Pericardium (tissue), 1 donor: Measurements from ENCODE around the gene NVL.

- RRBS, result no CpG with 5 or more reads among the region's 4 CpGs
Observed at GRCh38 chr1:223804067-223804606, 41.6 kb downstream of the TP53BP2 start.

GRCh38 chr1:223825676-223826255, 20.0 kb downstream of the TP53BP2 start:
- RRBS, result no CpG with 5 or more reads among the region's 4 CpGs

DNA sequence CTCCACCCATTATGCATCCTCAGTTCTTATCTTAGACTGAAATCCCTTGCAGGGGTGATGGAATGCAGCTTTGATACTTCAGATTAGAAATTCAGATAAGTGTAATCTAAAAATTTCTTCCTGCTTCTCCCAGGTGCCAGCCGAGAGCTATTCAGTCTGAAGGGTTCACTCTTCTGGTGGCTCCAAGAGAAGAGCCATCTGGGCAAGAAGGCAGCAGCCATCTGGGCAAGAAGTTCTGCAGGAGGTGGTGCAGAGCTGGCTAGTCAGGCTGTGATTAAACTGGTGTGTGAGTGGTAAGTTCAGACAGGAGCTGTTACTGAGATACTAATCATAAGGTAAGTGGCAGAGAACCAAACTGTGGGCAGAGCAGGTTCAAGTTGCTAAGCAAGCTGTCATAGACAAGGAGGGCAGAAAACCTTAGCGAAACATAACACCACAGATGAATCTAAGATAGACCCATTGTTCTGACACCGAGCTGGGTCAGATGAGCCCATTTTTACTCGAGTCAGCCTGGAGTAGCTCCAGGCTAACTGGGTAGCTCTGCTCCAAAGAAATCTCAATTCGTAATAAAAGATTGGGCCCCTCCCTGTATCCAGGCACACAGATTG, 14.4 kb upstream of the TP53BP2 start:
- RRBS, result no CpG with 5 or more reads among the region's 5 CpGs

DNA sequence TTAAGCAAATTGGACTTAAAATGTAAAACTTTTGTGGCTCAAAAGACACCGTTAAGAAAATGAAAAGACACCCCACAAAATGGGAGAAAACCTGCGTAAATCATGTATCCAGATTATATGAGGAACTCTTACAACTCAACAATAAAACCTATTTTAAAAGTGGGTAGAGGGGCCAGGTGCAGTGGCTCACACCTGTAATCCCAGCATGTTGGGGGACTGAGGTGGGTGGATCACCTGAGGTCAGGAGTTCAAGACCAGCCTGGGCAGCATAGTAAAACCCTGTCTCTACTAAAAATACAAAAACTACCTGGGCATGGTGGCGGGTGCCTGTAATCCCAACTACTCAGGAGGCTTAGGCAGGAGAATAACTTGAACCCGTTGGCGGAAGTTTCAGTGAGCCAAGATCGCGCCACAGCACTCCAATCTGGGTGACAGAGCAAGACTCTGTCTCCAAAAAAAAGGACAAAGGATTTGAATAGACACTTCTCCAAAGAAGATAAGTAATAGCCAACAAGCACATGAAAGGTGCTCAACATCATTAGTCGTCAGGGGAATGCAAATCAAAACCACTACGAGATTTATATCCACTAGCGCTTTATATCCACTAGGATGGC, 18.0 kb downstream of the FBXO28 start:
- RRBS, result no CpG with 5 or more reads among the region's 10 CpGs

GRCh38 chr1:224142590-224142827, 28.6 kb downstream of the FBXO28 start:
- RRBS, result no CpG with 5 or more reads among the region's 3 CpGs

DNA sequence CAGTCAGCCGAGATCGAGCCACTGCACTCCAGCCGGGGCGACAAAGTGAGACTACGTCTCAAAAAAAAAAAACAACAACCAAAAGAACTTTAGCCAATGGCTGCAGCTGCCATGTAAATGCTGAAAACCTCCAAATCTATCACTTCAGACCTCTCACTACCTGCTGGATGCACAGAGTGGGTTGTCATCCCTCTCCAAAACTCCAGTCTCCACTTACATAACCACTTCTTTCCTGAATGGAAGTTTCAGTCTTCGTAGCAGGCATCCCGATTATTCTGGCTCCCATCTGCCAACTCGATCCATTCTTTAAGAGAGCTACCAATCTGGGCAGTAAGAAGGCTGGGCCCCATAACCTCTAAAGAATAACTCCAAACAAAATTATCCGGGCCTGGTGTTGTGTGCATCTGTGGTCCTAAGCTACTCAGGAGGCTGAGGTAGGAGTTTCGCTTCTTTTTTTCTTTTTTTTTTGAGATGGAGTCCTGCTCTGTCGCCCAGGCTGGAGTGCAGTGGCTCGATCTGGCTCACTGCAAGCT, 12.1 kb downstream of the DEGS1 start:
- RRBS, result no CpG with 5 or more reads among the region's 12 CpGs

GRCh38 chr1:224199514-224199914, 16.5 kb downstream of the DEGS1 start:
- RRBS, result no CpG with 5 or more reads among the region's 3 CpGs

DNA sequence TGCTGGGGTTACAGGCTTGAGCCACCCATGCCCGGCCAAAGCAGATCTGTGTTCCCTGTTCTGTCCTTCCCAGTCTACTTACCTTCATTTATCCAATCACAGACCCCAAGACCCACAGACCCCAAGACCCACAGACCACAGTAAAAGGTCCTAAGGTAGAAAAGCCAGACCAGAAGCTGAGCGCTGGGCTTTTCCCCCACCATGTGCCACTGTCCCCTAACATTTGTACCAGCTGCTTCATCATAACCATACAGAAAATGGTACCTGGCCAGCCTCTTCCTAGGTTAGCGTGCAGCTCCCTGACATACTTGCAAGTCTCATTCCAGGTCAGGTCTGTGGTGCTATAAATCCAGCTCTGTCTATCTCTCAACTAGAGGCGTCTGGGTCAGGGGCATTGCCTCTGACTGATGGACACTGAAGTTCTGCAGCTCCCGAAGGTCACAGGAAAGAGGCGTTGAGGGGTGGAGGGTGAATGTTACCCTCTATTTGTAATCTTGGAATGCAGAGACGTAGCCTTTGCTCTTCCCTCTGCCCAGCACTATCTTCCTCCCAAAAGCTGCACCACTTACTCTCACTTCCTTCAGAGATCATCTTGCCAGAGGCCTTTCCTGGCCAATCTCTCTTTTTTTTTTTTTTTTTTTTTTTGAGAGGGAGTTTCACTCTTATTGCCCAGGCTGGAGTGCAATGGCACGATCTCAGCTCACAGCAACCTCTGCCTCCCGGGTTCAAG, 27.1 kb downstream of the DEGS1 start:
- RRBS, result no CpG with 5 or more reads among the region's 9 CpGs

- RRBS, result no CpG with 5 or more reads among the region's 2 CpGs
Observed at GRCh38 chr1:224245119-224245720, 62.2 kb downstream of the DEGS1 start.

GRCh38 chr1:224329487-224330271, at the start of gene NVL:
NVL (minus strand) TSS chr1:224330172.
- RRBS, result 5% methylated on average over 3 of the region's 37 CpGs

DNA sequence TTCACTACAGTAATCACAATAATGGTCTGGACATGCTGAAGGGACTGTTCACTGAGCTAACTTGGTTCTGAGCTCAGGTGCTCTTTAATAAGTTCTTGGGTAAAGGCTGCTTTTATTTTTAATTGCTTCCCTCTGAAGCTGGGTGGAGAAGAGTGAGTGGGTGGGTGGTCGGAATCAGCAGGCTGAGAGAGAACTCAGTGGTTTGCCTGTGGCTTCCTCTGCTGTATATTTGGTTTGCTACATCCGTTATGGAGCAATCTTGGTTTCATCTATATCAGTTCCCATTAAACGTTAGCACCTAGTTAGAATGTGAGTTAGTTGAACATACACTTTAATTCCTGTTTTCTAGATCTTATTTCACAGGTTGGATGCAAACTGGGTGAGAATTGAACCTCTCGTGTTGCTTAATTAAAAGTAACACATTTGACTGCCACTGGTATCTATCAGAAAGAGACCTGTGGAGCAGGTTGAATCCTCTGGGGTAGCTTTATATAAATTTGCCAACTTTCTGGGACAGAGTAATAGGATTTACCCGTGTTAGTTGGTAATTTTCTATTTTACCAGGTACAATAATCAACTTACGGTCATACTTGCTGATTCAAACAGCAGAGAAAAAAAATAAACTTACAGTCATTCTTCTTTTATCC, 23.4 kb downstream of the CNIH4 start:
- RRBS, result no CpG with 5 or more reads among the region's 6 CpGs

DNA sequence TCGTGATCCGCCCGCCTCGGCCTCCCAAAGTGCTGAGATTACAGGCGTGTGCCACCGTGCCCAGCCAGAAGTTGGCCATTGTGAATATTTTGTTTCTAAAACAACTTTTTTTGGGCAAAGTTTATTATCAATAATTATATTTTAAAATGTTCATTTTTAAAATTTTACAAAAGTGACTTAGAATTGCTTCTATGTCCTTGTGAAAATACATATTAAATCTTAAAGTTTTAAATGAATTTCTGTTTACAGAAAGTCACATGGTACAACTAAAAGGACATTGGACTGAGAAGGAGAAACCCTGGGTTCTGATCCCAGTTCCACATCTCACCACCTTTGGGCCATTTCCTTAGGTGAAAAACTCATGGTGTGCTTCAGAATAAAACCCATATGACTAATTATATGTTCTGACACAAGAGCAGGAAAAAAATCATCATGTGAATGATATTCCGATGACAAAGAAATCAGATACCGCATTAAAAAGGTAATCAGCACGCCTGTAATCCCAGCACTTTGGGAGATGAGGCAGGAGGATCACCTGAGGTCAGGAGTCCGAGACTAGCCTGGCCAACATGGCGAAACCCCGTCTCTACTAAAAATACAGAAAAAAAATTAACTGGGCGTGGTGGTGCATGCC, 13.6 kb downstream of the WDR26 start:
- RRBS, result no CpG with 5 or more reads among the region's 13 CpGs

DNA sequence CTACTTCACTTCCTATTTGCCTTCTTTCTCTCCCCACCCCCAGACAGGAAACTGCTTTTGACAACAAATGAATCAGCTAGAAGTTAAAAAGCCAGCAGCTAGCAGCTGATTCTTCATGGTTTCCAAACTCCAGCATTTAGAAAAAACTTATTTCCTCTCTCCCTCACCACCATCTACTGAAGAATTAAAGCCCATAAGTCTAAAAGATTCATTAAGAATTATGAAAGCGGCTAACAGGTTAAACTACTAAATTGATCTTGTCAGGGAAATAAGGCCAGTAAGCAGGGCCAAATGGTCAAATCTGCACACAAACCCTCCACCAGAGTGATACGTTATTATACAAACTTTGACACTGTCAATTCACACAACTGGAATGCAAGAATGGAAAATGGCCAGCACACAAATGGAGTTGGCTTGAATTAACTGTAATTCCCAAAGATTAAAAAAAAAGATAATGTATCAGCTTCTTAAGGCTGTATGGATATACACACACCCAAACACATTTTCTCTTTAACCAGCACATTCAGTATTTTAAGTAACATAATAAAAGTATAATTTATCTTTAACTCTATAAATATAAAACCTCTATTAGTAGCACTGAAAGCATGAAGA, 3.9 kb downstream of the WDR26 start:
- RRBS, result no CpG with 5 or more reads among the region's 2 CpGs

DNA sequence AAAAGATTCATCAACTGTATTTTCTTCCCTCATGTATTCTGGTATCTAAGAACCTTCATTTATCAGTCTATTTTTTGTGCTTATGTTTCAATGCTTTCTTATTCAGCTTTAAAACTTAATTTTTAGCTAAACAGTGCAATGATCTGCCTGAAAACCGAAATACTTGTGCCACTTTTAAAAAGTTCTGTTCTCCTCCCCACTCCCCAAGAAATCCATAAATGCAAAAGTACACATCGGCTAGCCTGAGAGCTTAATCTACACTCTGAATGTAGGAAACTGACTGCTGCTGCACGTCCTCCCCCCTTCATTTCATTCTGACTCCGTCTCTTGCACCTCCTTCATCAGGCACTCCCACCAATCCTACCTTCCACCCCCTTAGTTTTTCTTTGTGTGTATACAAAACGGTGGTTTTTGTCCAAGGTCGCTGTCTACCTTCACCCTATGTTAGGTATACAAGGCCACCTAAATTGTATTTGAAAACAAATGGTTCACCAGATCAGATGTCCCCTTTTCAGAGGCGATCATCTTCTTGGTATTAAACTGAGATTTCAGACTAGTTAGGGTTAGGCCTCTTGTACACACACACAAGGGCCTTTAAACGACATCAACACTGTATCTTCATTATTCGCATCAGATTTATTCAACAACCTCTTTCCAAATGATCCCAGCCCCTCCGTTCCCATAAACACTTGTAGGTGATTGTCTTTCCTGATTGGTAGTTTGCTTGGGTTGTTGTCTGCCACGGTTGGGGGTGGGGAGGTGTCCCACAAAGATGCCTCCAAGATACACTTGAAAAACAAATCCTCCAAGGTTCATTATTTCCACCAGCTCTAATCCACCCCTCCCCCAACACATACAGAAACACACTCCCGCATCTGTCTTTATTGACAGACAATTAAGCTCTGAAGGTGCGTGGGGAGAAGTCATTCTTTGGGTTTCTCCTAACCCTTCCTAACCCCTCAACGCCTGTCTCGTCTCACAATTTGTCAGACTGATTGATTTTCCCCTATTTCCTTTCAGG, 1.8 kb downstream of the WDR26 start:
- RRBS, result no CpG with 5 or more reads among the region's 15 CpGs

DNA sequence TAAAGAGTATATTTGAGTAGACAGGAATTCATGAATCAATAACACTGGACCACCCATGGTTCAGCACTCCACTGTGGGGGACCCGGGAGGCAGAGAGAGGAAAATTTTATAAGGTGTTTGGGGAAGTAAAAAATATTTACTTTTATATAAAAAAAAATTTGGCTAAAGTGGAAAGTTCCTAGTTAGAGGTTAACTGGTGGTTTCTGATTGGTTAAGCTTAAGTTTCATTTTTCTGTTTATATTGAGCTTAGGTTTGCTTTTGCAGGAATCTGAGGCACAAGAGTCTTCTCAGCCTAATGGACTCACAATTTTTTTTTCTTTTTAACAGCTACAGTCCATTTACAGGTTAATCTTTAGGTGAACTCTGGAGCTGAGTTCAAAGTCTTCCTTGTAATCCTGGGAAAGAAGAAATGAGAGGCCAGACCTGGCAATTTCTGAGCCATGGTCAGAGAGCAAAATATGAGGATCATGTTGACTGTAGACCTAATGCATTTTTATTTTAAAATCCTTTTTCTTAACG, 55.5 kb upstream of the DNAH14 start:
- RRBS, result no CpG with 5 or more reads among the region's 2 CpGs

DNA sequence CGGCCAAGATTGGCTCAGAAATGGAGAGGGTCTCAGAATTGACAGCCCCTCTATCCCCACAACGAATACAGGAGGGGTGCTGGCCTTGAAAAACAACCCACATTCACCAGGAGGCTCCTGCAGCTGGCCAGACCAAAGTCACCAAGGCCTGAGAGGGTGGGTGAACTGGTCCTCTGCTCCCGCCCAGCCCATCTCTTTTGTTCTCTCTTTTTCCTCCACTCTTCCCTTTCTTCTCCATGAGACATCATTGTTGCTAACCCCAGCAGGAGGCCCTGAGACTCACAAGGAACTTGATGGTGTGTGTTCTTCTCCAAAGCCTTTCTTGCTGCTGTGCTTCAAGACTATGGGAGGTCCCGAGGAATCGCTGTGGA, 35.9 kb downstream of the LBR start:
- RRBS, result no CpG with 5 or more reads among the region's 5 CpGs

DNA sequence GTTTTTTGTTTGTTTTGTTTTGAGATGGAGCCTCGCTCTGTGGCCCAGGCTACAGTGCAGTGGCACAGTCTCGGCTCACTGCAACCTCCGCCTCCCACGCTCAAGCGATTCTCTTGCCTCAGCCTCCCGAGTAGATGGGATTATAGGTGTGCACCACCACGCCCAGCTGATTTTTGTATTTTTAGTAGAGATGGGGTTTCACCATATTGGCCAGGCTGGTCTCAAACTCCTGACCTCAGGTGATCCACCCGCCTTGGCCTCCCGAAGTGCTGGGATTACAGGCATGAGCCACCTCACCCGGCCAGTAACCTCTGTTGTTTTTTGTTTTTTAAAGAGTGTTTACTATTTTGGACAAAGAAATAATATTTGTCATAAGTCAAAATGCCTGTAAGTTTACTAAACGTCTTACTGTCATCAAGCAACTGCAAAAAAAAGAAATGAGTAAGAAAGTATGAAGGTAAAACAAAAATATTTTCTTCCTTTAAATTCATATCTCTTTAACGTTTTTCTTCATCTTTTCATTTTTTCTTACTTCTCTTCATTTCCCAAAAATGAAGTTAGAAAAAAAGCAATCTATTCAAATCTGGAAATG, 15.9 kb downstream of the LBR start:
- RRBS, result no CpG with 5 or more reads among the region's 12 CpGs

- RRBS, result no CpG with 5 or more reads among the region's 7 CpGs
Observed at GRCh38 chr1:225425148-225425923, 2.5 kb downstream of the LBR start.

DNA sequence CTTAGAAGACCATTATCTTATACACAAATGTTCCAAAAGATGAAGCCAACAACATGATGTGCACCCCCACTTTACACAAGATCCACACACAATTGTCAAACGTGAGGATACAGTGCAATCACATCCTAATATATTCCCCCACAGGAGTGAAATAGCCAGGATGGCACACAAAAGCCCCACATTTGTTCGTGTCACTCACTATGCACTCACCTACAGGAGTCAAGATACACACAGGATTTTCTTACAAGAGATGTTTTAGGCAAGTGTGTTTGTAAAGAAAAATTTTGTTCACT, 1.8 kb downstream of the LBR start:
- RRBS, result no CpG with 5 or more reads among the region's 2 CpGs

- RRBS, result no CpG with 5 or more reads among the region's 8 CpGs
Observed at GRCh38 chr1:225463202-225464091, 35.6 kb upstream of the LBR start.